SK-MEL-5 (cell line): ENCODE results near the gene SVOP.

GRCh38 chr12:106134981-106135630 is 3.6 kb downstream of the NUAK1 start:
RAMPAGE:
- cytosol, long total RNA, result no peak
- long total RNA, result no peak
- nucleus, long total RNA, result no peak

DNA sequence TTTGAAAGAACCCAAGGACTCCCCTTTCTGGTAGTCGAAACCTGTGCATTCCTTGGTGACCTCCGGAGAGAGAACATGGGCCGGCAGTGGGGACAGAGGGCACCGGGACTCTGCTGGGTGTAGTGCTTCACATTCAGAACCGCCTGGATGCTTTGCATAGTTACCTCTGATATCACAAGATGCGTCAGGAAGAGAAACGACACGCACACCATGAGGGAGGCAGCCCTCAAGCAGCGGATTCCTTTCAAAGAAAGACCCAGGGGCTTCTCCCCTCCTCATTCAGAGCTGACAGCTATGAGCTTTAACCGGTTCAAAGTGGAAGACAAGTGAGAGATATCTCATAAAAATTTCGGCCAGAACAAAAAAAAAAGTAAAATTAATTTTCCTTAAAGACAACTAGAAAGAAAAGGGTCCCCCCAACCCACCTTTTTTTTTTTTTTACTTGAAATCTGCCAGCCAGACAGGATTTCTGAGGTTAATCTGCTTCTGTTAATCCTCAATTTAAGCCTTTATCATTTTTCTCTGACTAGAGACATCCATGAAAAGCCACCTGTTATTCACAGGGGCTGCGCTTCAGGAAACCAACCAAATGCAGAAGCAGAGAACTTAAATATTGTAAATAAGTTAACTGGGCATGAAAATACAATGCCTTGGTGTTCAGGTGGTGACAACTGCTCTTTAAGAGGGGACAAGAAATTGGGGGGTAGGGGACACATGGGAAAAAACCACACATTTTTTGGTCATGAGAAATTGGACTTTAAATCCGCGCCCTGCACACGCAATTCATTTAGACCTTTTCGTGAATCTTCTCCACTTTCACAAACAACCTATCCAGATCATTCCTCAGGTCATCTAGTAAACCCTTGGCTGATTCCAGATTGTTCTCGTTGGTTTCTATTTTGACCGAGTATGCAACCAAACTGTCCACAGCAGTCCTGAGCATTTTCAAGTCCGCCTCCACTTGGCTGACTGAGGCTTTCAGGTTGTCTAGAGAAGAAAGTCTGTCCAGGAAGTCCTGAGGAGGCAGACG is 9.3 kb downstream of the CKAP4 start:
RAMPAGE:
- cytosol, long total RNA, result no peak
- long total RNA, result no peak
- nucleus, long total RNA, result no peak

RAMPAGE:
- cytosol, long total RNA, result no peak
- long total RNA, result no peak
- nucleus, long total RNA, result no peak
These were observed 2.2 kb downstream of the TCP11L2 start for GRCh38 chr12:106304636-106305187.

GRCh38 chr12:106308288-106309265 is 6.0 kb downstream of the TCP11L2 start:
RAMPAGE:
- cytosol, long total RNA, result no peak
- long total RNA, result no peak
- nucleus, long total RNA, result no peak

RAMPAGE:
- cytosol, long total RNA, result no peak
- long total RNA, result no peak
- nucleus, long total RNA, result no peak
These were observed 18.9 kb downstream of the TCP11L2 start for GRCh38 chr12:106321245-106321943.

GRCh38 chr12:106328439-106329095 is 26.0 kb downstream of the TCP11L2 start:
RAMPAGE:
- cytosol, long total RNA, result no peak
- long total RNA, result no peak
- nucleus, long total RNA, result no peak

GRCh38 chr12:106586910-106587920 is 4.4 kb downstream of the RFX4 start:
RAMPAGE:
- cytosol, long total RNA, result no peak
- long total RNA, result no peak
- nucleus, long total RNA, result no peak

DNA sequence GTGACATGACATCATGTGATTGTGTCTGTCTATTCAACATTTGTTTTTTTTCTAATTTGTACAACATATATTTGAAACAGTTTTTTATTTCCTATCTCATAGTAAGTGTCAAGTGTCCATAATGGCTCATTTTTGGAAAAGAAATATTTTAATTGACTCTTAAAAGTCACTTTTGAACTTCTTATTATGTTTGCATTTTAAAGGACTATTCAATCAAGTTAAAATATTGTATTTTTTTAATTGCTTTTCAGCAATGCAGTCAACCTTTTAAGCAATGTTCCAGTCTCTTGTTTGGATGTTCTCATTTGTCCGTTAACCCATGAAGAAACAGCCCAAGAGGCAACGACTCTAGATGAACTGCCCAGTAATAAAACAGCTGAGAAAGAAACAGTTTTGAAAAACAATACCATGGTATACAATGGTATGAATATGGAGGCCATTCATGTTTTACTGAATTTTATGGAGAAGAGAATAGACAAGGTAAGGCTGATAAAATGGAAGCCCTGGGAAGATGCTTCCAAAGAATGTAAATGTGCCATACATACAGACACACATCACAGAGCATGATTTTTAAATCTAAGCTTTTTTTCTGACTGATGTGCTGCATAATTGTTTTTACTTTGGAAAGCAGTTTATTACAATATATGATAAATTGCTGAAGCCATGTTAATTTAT is 68.0 kb downstream of the RIC8B start:
RAMPAGE:
- cytosol, long total RNA, result no peak
- long total RNA, result no peak
- nucleus, long total RNA, result no peak

DNA sequence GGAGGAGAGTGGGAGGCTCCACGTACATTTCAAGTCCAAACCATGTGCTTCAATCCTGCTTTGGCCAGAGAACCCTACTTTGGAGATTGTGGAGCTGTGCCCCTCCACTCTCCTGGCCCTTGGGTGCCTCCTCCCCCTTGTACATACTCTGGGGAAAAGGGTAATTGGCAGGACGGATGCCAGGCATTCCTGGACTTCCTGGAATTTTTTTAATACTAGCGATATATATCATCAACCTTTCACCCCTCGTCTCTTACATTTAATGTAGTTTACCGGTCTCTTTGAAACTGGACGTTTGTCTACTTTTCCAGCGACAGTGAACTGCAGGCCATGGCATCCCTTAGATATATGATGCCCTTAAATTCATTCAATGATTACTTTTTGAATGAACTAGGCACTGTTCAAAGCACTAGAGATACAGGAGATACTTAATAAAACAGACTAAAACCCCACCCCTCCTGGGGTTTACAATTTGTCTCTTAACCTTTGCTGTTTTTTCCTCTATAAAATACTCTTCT is 834 bp upstream of the CRY1 start:
RAMPAGE:
- cytosol, long total RNA, result no peak
- long total RNA, result no peak
- nucleus, long total RNA, result no peak

GRCh38 chr12:107320802-107321647 is 2.8 kb downstream of the ABTB3 start:
RAMPAGE:
- cytosol, long total RNA, result no peak
- long total RNA, result no peak
- nucleus, long total RNA, result no peak

GRCh38 chr12:107843257-107843654 is 68.8 kb downstream of the ASCL4 start:
RAMPAGE:
- cytosol, long total RNA, result no peak
- long total RNA, result no peak
- nucleus, long total RNA, result no peak

RAMPAGE:
- cytosol, long total RNA, result no peak
- long total RNA, result no peak
- nucleus, long total RNA, result no peak
These were observed 11.7 kb upstream of the WSCD2 start for GRCh38 chr12:108117182-108117934.

RAMPAGE:
- cytosol, long total RNA, result no peak
- long total RNA, result no peak
- nucleus, long total RNA, result no peak
These were observed 25.7 kb downstream of the CMKLR1 start for GRCh38 chr12:108313223-108314020.

RAMPAGE:
- cytosol, long total RNA, result no peak
- long total RNA, result no peak
- nucleus, long total RNA, result no peak
These were observed 3.9 kb downstream of the SELPLG start for GRCh38 chr12:108629586-108630424.

DNA sequence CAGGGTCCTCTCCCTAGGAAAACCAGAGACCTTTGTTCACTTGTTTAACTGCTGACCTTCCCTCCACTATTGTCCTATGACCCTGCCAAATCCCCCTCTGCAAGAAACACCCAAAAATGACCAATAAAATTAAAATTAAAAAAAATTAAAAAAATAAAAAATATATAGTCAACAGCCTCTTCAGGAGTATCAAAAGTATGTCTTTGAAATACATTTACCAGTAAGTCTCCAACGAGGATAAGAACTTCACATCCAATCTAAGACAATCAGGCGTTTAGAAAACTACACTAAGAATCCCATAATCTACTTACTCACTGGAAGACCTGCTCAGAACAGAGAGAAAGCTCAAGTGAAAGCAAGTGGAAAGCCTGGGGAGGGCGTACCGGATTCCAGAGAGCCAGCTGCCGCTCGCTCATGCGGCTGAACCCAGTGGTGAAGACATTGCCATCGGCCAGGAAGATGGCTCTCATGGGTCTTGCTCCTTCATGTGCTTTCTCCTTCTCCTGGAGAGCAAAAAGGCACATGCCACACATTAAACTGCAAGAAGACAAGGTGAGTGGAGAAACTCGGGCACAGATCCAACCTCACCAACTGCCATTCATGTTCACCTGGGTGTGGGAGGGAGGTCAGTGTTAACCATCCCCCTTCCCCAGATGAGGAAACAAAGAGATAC is 23.4 kb upstream of the SELPLG start:
RAMPAGE:
- cytosol, long total RNA, result no peak
- long total RNA, result no peak
- nucleus, long total RNA, result no peak

RAMPAGE:
- cytosol, long total RNA, result no peak
- long total RNA, result no peak
- nucleus, long total RNA, result no peak
These were observed 44.7 kb downstream of the CORO1C start for GRCh38 chr12:108686416-108687169.

GRCh38 chr12:108787616-108788208 is 56.4 kb upstream of the CORO1C start:
RAMPAGE:
- cytosol, long total RNA, result no peak
- long total RNA, result no peak
- nucleus, long total RNA, result no peak

DNA sequence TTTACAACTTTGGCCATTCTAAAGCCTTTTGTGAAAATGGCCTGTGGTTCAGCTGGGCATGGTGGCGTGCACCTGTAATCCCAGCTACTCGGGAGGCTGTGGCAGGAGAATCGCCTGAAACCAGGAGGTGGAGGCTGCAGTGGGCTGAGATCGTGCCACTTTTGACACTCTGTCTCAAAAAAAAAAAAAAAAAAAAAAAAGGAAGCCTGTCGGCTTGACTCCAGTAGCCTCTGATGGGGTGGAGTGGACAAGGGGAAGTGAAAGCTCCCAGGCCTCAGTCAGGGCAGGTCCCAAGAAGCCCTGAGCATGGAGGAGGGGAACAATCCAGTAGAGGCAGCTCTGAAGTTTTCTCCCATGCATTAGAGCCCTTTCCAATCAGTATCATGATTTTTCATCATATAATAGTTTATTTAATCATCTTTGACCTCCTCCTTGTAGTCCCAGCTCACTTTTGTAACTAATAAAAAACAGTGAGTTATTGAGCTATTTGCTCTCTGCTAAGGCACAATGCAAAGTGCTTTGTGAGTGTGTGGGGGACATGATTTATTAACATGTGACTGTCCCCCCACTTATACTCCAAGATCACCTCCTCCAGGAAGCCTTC is 4.6 kb upstream of the SSH1 start:
RAMPAGE:
- cytosol, long total RNA, result no peak
- long total RNA, result no peak
- nucleus, long total RNA, result no peak

GRCh38 chr12:108940013-108940393 is 60.1 kb downstream of the DAO start:
RAMPAGE:
- cytosol, long total RNA, result no peak
- long total RNA, result no peak
- nucleus, long total RNA, result no peak

DNA sequence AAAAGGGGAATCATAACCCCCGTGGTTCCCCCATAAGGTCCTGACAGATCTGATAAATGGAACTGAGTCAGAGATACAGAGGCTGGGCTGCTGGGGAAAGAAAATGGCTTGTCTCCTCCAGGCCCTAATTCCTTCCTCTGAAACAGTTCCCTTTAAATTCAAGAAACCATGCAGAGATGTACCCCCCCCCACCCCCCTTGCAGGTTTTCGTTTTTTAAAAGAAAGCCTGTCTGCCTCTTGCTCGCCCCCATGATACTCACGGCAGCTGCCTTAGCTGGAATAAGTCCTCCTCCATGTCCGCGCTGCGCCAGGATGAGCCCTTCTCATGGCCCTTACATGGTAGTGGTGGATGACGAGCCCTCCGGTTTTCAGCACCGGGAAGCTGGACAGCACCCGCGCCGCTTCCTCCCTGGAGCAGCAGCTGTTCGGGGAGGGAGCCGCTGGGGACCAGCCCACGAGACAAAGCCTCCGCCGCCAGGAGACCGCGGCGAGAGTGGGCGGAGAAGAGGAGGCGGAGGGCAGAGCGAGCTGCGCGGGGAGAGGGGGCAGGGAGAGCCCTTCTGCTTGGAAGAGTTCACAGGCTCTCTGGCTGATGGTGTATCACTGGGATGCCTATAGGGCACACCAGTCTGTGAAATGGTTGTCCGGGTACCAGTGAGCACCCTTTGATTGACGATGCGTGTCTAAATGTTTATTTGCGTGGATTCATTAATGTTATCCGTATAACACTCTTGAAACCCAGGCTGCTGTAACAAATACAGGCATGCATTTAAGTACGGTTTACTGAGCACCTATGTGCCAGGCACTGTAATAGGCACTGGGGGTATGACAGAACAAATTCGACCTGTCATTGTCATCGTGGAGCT is at the start of gene SVOP:
Gene SVOP, minus strand, starts transcription at position 495 of the 866 bp plus-strand sequence.
RAMPAGE:
- cytosol, long total RNA, result no peak
- long total RNA, result no peak
- nucleus, long total RNA, result no peak